Right ventricle myocardium (tissue), 1 donor: ENCODE results near the genes ANO2 and GAPDH.

- PRO-cap, 2 experiments = no peak in any of the 2 experiments
These were observed 2.5 kb downstream of the ANO2 start for GRCh38 chr12:5942661-5942892.

GRCh38 chr12:5944515-5945613 is at the start of gene ANO2:
Gene ANO2, minus strand, starts transcription at chr12:5945259.
- PRO-cap, 2 experiments = no peak in any of the 2 experiments

- PRO-cap, 2 experiments = no peak in any of the 2 experiments
These were observed 8.3 kb upstream of the ANO2 start for GRCh38 chr12:5953376-5953695.

DNA sequence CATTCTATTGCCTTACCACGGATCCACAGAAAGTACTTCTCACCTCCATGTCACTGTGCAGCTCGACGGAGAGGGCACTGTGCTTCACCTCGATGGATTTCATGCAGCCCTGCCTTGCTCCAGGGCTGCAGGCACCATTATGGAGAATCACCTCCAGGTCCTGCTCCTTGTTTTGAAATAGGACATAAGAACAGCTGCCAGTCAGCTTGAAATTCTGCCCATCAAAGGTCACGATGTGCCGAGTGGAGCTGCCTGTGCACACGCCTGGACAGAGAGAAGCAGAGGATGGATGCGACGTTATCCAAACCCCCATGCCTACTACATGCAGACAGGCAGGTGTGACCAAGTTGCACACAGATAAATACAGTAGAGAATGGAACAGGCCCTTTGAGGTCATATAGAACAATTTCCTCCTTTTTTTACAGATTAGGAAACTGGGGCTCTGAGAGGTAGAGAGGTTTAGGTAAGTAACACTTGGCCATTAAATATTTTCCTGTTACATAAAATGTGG is 51.0 kb upstream of the ANO2 start:
- PRO-cap, 2 experiments = no peak in any of the 2 experiments

DNA sequence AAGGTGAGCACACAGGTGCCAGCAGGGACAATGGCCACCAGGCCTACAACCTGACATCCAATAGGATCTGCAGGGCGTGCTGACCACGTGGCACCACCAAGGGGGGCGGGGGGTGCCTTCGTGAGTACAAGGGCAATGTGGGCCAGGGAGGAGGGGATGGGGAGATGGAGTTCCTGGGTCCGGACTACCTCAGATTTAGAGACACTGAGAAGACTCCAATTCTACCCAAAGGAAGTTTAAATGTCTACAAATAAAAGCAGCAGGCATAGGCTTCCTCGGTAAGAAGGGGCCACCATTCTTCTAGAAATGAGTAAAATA is 71.8 kb upstream of the ANO2 start:
- PRO-cap, 2 experiments = no peak in any of the 2 experiments

- PRO-cap, 2 experiments = no peak in any of the 2 experiments
These were observed 18.2 kb upstream of the VWF start for GRCh38 chr12:6142668-6143126.

DNA sequence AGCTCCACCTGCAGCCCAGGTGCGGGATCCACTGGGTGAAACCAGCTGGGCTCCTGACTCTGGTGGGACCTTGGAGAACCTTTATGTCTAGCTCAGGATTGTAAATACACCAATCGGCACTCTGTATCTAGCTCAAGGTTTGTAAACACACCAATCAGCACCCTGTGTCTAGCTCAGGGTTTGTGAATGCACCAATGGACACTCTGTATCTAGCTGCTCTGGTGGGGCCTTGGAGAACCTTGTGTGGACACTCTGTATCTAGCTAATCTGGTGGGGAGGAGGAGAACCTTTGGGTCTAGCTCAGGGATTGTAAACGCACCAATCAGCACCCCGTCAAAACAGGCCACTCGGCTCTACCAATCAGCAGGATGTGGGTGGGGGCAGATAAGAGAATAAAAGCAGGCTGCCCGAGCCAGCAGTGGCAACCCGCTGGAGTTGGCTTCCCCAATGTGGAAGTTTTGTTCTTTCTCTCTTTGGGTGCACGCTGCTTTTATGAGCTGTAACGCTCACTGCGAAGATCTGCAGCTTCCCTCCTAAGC is 35.5 kb upstream of the VWF start:
- PRO-cap, 2 experiments = no peak in any of the 2 experiments

- PRO-cap, 2 experiments = no peak in any of the 2 experiments
These were observed 35.8 kb downstream of the CD9 start for GRCh38 chr12:6235978-6236369.

GRCh38 chr12:6250377-6250760 is 50.2 kb downstream of the CD9 start:
- PRO-cap, 2 experiments = no peak in any of the 2 experiments

DNA sequence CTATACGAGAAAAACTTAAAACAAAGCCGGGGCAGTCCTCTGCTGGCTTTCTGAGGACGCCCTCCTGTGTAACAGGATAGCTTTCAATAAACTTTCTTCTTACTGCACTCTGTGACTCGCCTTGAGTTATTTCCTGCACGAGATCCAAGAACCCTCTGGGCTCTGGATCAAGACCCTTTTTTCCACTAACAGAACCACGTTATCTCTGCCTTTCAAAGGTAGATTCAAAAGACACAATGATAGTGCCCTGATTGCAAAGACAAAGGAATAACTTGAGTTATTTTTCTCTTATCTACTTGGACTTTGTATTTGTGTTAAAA is 12.6 kb upstream of the PLEKHG6 start:
- PRO-cap, 2 experiments = no peak in any of the 2 experiments

DNA sequence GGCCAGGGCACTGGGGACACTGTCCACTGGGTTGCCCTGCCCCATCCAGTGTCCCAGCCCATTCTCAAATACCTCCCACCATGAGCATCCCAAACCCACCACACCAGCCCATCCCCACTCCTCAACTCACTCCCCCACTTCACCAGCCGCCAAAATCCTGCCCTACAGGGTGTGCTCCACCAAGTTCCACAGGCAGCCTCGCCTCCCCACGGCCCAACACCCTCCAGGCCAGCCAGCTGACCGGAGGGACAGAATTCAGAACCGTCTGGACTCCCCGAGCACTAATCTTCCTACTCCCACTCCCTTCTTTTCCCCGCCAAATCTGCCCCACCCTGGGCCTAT is 773 bp downstream of the TNFRSF1A start:
- PRO-cap, 2 experiments = peak in 2 of 2 experiments; most common minus-strand start position 295 of the sequence (in 1)

- PRO-cap, 2 experiments = no peak in any of the 2 experiments
These were observed 1.5 kb upstream of the SCNN1A start for GRCh38 chr12:6376947-6377261.

DNA sequence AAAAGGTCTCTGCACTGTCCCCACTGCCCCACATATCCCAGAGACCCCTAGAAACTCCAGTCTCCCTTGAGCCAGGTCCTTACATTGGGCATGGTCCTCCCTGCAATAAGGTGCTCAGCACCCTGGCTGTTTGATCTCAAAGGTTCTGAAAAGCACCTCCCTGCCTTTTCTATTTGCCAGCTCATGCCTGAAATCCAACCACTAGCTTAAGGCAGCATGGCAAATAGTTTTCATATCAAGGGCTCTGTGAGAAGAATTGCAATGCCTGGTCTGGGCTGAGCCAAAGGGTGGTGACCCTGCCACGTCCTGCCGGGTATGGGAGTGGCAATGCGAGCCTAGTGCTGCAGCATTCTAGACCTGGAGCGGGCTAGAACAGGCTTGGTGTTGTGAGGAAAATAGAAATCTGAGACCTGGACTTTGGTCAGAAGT is 2.2 kb upstream of the SCNN1A start:
- PRO-cap, 2 experiments = no peak in any of the 2 experiments

GRCh38 chr12:6416540-6416972 is 28.2 kb upstream of the CD27 start:
- PRO-cap, 2 experiments = no peak in any of the 2 experiments

GRCh38 chr12:6423416-6424050 is 21.2 kb upstream of the CD27 start:
- PRO-cap, 2 experiments = no peak in any of the 2 experiments

DNA sequence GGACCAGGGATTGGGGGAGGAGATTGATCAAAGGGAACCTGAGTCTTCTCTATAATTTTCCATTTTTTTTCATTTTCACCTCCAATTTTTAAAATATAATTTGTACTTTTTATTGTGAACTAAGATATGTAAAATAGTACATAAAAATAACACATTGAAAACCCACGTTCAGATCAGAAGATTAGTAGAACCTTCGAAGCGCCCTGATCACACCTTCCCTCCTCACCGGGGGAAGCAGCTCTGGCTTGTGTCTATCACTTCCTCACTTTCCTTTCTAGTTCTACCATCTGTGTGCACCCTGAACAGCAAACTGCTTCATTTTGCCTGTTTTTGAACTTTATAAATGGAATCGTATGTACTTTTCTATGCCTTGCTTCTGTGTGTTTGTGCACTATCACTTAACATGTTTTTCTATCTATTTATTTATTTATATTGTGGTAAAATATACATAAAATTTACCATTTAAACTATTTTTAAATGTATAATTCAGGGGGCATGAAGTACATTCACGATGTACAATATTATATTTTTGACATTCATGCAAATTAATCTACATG is 11.7 kb upstream of the CD27 start:
- PRO-cap, 2 experiments = no peak in any of the 2 experiments

GRCh38 chr12:6469830-6470105 is 709 bp downstream of the VAMP1 start:
- PRO-cap, 2 experiments = no peak in any of the 2 experiments

DNA sequence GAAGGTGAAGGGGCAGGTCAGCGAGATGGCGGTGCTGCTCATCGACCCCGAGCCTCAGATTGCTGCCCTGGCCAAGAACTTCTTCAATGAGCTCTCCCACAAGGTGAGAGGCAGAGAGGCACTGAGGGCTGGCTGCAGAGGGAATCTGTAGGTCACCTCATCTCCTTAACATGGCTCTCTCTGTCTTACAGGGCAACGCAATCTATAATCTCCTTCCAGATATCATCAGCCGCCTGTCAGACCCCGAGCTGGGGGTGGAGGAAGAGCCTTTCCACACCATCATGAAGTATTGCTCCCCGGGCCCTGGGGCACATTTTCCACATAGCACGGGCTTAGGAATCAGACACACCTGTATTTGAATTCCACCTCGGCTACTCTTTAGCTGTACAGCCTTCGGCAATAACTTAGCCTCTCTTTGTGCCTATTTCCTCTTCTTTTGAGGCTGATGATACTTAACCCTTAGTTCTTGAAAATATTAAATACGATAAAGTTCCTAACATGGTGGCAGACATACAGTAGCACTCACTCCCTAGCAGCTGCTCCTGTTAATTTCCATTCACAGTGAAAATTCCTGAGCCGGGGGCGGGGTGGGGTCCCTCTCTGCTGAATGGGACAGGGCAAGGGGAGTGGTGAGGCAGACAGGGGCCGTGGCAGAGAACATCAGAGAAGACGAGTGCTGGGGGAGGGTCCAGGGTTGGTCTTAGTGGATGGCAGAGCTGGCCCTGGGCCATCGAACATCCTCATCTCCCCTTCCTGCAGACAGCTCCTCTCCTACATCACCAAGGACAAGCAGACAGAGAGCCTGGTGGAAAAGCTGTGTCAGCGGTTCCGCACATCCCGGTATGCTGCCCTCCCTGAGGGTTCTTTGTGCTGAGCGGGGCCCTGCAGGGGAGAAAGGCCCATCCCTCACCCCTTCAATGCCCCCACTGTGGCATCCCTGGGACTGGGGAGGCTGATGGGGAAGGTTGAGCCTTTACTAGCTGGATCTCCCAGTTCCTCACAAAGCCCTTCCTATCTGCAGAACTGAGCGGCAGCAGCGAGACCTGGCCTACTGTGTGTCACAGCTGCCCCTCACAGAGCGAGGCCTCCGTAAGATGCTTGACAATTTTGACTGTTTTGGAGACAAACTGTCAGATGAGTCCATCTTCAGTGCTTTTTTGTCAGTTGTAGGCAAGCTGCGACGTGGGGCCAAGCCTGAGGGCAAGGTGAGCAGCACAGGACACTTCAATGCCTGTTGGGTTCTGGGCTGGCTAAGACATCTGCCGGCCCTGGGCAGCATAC is 5.1 kb upstream of the GAPDH start:
- PRO-cap, 2 experiments = no peak in any of the 2 experiments

GRCh38 chr12:6533664-6534731 is at the start of gene GAPDH:
Gene GAPDH, plus strand, starts transcription at chr12:6534517.
- PRO-cap, 2 experiments = peak in 2 of 2 experiments; most common plus-strand start chr12:6534074 (in 2); most common minus-strand start chr12:6533869 (in 2)

GRCh38 chr12:6551432-6552615 is 4.0 kb downstream of the IFFO1 start:
- PRO-cap, 2 experiments = peak in 2 of 2 experiments; most common plus-strand start chr12:6552453 (in 2); most common minus-strand start chr12:6552257 (in 1)